ReNcell CX (cell line): ENCODE measurements around a stretch of chr10.

GRCh38 chr10:60901760-60902214 is 42.2 kb downstream of the RHOBTB1 start:
- PRO-cap: no peak

GRCh38 chr10:60914518-60915091 is 29.4 kb downstream of the RHOBTB1 start:
- PRO-cap: no peak

DNA sequence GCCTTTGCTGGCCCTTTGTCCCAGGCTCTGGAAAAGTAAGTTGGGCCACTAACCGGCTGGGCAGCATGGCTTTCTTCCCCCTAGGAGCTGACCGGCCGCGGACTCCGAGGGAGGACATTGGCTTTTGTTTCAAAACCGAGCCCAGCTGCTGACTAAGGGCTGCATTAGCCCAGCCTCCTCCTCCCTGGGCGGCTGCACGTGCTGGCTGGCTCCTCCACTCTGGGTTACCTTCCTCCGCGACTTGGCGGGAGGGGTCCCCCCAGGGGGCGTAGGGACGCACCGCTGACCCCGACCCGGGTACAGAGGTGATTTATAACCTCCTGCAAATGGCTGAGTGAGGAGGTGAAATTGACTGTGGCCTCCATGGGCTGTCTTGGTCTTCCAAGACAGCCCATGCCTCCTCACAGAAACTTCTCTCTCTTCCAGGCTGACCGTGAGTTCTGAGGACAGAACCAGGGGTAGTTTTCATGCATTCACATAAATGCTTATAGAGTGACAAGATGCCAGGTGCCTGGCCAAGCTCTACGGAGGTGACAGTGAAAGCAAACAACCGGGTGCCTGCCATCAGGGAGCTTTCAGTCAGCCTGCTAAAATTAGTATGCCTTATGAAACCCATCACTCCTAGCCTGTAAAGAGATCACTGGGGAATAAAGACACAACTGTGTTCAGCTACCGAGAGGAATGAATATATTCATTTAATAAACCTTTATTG is 768 bp upstream of the RHOBTB1 start:
- PRO-cap: bidirectional peak, plus-strand start at position 203 of the sequence, minus-strand start at position 141 of the sequence; unidirectional peak, minus-strand start at position 380 of the sequence

DNA sequence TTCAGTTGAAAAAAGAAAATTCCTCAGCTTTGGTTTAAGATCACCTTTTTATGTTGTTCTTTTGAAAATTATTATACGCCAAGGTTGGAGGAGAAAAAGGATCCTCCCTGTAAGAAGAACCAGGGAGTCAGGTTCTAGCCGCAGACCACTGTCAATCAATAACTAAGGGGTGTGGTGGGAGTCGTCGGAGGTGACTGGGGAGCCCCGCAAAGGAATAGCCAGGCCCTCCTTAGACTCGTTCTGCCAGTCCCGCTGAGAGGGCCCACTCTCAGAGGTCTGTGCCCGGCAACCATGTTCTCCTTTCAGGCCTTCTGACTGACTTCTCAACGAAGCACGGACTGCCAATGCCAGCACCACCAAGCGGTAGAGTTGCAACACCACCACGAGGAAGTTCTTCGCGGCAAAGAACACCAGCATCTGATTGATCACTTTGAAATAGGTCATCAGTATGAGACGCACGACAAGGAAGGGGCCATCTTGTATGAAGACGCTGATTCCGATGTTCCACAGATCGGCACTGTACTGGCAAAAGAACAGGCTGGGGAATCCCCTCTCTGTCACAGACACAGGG is 42.9 kb downstream of the TMEM26 start:
- PRO-cap: no peak

- PRO-cap: no peak
Measured at GRCh38 chr10:61465761-61466300, 12.7 kb upstream of the TMEM26 start.

DNA sequence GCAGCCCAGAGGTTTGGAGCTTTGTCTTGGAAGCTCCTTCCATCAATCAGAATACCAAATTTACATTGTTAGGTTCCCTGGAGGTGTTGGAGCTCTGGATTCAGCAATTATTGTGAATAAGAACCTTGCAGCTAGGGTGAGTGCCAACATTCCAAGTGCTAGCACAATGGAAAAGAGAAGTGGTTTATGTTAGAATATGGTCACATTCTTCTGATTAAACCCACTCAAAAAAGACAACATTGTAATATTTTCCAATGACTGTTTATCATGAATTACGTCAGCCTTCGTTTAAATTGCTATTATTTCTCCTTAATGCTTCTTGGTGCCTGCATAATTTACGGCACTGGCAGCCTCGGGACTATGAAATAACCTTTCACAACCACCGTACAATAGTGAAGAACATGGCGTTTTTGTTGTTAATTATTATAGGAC is 117.5 kb downstream of the ARID5B start:
- PRO-cap: no peak

GRCh38 chr10:62038470-62039428 is 137.2 kb downstream of the ARID5B start:
- PRO-cap: no peak

DNA sequence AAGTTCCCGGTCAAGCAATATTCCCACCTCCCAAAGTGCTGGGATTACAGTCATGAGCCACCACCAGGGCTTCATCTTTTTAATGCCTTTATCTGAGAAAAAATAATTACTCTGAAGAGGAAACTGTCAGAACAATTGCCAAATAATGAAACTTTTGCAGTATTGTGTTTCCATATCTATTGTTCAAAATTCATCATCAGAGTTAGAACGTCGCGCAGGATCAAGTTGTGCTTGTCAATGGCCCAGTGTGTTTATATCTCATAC is 143.0 kb downstream of the ARID5B start:
- PRO-cap: no peak

DNA sequence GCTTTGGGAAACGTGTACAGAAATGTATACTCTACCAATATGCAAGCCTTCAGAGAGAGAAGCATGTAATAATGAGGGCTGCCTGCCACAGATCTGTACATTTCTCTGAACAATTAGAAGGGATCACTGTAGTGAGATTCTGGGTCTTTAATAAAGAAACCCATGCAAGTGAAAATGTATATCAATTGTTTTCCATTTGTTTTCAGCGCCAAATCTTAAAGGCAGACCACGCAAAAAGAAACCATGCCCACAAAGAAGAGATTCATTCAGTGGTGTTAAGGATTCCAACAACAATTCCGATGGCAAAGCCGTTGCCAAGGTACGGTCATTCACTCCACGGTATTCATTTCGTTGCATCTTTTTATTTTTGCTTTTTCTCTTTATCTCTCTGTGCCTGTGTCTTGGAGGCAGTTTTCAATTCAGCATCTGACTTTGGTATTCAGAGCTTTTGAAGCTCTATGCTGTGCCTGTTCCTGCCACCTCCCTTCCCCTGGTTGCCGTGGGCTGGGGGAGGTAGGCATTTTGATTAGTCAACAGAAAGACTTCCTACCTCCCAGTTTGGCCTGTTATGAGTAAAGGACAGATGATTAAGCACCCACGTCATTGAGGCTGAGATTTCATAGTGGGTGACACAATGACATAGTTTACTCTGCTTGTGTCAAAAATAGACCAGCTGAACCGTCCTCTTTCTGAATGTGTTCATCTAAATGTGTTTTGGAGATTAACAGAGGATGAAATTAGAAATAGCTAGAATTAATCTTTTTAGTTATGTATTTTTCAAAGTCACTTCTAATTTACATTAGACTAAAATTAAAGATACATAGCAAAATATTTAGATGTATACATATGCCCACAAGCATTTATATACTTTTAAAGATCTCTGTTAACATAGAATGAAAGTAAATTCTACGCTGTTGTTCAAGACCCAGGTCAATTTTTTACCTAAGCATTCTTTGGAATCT is 149.5 kb downstream of the ARID5B start:
- PRO-cap: unidirectional peak, minus-strand start at position 490 of the sequence

DNA sequence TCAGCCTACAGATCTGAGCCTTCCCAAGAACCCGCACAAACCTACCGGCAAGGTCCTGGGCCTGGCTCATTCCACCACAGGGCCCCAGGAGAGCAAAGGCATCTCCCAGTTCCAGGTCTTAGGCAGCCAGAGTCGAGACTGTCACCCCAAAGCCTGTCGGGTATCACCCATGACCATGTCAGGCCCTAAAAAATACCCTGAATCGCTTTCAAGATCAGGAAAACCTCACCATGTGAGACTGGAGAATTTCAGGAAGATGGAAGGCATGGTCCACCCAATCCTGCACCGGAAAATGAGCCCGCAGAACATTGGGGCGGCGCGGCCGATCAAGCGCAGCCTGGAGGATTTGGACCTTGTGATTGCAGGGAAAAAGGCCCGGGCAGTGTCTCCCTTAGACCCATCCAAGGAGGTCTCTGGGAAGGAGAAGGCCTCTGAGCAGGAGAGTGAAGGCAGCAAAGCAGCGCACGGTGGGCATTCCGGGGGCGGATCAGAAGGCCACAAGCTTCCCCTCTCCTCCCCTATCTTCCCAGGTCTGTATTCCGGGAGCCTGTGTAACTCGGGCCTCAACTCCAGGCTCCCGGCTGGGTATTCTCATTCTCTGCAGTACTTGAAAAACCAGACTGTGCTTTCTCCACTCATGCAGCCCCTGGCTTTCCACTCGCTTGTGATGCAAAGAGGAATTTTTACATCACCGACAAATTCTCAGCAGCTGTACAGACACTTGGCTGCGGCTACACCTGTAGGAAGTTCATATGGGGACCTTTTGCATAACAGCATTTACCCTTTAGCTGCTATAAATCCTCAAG is 176.3 kb downstream of the RTKN2 start:
- PRO-cap: no peak

DNA sequence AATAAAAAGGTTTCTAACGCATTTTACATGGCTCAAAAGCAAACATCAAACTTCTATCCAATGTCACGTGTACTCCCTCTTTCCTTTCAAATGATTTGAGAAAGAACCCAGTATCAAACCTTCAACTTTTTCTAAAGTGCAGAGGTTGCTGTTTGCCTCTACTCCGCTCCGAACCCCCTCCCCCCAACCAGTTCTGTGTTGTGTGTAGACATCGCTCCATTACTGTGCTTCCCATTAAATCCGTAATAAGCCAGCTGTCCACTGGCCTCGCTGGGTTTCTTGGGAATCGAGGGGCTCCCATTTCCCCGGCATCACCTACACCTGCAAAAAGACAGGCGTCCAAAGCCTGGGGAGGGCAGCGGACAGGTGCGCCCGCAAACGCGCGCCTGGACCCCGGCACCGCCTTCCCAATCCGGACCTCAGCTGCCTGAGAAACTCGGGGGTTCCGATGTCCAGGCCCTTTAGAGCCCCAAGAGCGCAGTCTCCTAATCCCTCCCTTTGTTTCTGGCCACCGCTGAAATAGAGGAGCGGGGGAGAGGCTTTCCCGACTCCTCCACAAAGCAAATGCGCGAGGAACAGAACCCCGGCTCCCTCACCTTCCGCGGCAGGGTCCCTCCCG is 611 bp downstream of the RTKN2 start:
- PRO-cap: unidirectional peak, minus-strand start at position 430 of the sequence

GRCh38 chr10:62384037-62384705 is 10.0 kb downstream of the ZNF365 start:
- PRO-cap: no peak

DNA sequence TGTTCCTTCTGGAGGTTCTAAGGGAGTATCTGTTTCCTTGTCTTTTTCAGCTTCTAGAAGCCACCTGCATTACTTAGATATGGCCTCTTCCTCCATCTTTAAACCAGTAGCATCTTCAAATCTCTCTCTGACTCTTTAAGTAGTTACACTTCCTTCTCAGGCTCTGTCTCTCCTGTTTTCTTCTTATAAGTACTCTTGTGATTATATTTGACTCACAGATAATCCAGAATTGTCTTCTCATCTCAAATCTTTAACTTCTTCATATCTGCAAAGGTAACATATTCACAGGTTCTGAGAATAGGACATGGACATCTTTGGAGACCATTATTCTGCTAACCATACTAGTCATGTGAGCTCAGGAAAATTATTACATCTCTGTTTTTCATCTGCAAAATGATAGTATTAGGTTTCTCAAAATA is 145.2 kb downstream of the ZNF365 start:
- PRO-cap: no peak

DNA sequence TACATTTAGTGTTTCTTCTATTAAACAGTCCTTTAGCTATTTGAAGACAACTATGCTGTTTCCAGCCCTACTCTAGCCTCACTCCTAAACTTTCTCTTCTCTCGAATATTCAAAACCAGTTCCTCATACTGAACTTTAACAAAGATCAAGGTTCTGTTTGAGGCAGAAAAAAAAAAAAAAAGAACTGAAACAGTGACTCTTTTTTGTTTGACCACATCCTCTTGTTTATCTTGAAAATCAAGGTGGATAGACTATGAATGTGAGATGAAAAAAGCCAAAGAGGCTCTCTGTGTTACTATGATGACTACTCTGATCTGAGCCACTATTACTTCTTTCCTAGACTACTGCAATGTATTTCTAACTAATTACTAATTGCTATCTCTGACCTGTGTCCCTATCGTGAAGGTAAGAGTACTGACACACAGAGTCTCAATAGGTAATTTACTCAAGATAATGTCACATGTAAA is 154.3 kb downstream of the ZNF365 start:
- PRO-cap: no peak

DNA sequence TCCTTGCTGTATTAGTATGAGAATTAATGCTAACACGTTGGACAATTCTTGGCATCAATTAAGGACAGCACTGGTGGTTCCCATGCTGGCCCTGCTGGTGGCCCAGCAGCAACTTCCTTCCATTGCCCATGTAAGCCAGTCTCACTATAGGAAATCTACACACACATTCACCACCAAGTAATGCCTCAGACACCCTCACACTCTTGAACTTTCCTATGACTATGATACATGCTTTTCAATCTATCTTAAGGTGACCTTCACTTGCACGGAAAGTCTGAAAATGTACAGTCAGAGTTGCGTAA is 123.4 kb upstream of the ADO start:
- PRO-cap: no peak

DNA sequence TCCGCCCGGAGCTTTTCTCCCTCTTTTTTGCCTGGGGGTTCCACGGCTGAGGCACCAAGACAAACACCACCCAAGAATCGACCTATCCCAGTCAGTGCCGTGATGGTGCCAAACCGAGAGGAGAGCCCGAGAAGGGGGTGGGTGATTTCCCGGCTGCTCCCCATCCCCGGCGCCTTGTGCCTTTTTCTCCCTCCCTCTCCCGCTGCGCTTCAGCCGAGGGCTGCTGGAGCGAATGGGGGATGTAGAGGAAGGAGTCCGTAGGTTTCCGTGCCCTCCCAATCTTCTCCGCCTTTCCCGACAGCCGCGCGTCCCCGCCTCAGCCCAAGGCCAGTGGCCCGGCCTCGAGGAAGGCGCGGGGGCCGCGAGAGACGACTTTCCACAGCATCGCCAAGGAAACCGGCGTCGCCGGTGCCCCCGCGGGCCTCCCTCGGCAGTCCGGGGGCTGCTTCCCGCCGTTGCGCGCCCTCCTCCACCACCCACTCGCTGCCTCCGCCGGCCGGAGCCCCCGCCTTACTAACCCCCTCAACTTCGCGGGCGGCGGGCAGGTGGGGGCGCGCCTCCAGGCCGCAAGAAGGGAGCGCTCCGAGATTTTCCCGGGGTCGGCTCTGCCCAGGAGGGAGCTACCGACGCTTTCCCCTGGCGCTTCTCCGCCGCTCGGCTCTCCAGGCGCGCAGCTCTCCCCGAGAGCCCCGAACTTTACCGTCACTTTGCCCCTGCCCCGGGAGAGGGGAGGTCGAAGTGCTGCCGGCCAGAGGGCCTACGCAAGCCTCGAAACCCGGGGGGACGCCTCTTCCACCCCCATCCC is 1.2 kb downstream of the EGR2 start:
- PRO-cap: no peak

GRCh38 chr10:62827000-62827258 is 10.8 kb upstream of the EGR2 start:
- PRO-cap: no peak

- PRO-cap: no peak
Measured at GRCh38 chr10:62902147-62902634, 86.0 kb upstream of the EGR2 start.

GRCh38 chr10:63134193-63134854 is 1.2 kb downstream of the NRBF2 start:
- PRO-cap: no peak

- PRO-cap: no peak
Measured at GRCh38 chr10:63169876-63170798, 37.0 kb downstream of the NRBF2 start.